SK-N-DZ (cell line): ENCODE data around the gene HEXIM2.

DNA sequence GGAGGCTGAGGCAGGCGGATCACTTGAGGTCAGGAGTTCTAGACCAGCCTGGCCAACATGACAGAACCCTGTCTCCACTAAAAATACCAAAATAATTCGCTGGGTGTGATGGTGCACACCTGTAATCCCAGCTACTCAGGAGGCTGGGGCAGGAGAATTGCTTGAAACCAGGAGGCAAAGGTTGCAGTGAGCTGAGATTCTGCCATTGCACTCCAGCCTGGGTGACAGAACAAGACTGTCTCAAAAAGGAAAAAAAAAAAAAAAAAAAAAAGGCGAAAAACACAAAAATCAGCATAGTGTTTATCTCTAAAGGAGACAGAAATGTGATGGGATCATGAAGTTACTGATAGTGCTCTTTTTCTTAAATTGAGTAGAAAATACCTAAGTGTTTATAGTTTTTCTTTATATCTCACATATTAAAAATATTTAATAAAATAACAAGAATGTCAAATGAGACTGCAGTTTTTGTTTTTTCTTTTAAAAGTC is 41.7 kb upstream of the ITGA2B start:
RAMPAGE:
- cytosol, long total RNA = no peak
- nucleus, long total RNA = no peak

DNA sequence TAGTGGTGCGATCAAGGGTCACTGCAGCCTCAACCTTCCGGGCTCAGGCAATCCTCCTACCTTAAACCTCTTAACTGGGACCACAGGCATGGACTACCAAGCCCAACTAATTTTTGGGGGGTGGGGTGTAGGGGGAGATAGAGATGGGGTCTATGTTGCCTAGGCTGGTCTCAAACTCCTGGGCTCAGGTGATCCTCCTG is 41.6 kb downstream of the GPATCH8 start:
RAMPAGE:
- cytosol, long total RNA = no peak
- nucleus, long total RNA = no peak

DNA sequence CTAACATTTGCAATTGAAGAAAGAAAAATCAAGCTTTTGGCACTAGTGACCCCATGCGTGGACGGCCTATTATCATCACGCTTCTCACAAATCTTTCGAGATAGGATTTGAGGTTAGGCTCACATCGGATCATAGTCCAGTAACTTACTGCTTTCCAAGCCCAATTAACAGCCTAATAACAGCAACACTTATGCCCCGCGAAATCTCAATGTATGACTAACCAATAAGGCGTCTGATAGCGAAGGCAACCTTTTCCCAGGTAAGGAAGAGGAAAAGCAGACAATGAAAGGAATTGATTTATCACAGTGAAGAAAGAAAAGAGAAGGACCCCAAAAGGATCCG is 674 bp downstream of the GPATCH8 start:
RAMPAGE:
- cytosol, long total RNA = no peak
- nucleus, long total RNA = no peak

DNA sequence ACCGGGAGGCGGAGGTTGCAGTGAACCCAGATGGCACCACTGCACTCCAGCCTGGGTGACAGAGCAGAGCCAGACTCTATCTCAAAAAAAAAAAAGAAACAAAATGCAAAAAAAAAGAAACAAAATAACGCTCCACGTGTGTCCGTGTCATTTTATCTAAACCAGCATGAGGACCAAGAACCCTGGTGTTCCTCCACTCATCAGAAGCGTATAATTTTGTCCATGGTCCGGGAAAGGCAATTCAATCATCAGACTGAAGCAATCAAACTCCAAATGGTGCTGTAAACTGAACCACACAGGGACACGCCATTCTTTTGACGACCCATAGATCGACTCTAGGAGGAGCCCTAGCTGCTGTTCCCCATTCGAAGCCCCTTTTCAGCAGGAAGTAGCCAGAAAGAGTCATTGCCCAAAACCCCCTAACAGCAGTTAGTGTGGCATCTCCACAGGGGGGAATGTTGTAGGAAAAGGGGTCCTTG is 8.1 kb upstream of the GPATCH8 start:
RAMPAGE:
- cytosol, long total RNA = no peak
- nucleus, long total RNA = no peak

RAMPAGE:
- cytosol, long total RNA = no peak
- nucleus, long total RNA = no peak
Observed at GRCh38 chr17:44542366-44542725, 14.9 kb upstream of the FZD2 start.

RAMPAGE:
- cytosol, long total RNA = no peak
- nucleus, long total RNA = no peak
Observed at GRCh38 chr17:44552231-44552634, 5.1 kb upstream of the FZD2 start.

DNA sequence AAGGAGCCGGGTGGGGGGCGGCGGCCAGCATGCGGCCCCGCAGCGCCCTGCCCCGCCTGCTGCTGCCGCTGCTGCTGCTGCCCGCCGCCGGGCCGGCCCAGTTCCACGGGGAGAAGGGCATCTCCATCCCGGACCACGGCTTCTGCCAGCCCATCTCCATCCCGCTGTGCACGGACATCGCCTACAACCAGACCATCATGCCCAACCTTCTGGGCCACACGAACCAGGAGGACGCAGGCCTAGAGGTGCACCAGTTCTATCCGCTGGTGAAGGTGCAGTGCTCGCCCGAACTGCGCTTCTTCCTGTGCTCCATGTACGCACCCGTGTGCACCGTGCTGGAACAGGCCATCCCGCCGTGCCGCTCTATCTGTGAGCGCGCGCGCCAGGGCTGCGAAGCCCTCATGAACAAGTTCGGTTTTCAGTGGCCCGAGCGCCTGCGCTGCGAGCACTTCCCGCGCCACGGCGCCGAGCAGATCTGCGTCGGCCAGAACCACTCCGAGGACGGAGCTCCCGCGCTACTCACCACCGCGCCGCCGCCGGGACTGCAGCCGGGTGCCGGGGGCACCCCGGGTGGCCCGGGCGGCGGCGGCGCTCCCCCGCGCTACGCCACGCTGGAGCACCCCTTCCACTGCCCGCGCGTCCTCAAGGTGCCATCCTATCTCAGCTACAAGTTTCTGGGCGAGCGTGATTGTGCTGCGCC is 526 bp downstream of the FZD2 start:
RAMPAGE:
- cytosol, long total RNA = no peak
- nucleus, long total RNA = no peak

DNA sequence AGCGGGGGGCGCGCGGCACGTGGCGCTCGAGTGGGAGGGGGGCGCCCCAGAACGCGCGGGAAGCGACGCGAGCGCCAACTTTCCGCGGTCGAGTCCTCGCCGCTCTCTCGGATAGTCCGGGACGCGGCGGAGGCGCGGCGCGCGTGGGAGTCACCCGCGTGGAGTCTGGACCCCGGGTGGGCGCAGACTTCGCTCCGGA is 153 bp upstream of the GJC1 start:
RAMPAGE:
- cytosol, long total RNA = no peak
- nucleus, long total RNA = no peak

RAMPAGE:
- cytosol, long total RNA = no peak
- nucleus, long total RNA = no peak
Observed at GRCh38 chr17:44850704-44851592, 3.3 kb downstream of the HIGD1B start.

GRCh38 chr17:44995439-44995974 is 27.4 kb upstream of the C1QL1 start:
RAMPAGE:
- cytosol, long total RNA = no peak
- nucleus, long total RNA = no peak

RAMPAGE:
- cytosol, long total RNA = no peak
- nucleus, long total RNA = no peak
Observed at GRCh38 chr17:45114755-45115305, 17.5 kb downstream of the PLCD3 start.

DNA sequence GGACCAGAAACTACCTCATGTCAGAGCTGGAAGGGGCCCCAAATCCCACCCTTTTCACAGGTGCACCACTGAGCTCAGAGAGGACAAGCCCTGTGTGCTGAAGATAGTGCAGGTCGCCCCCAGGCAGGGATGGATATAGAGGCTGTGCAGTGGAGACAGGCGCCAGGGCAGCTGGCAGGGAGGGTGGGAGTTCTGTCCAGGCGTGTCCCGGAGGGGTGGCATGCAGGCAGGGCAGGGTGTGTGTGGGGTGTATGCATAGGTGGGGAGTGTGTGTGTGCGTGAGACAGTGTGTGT is 4.9 kb downstream of the PLCD3 start:
RAMPAGE:
- cytosol, long total RNA = no peak
- nucleus, long total RNA = no peak

GRCh38 chr17:45144709-45144998 is 3.6 kb upstream of the HEXIM1 start:
RAMPAGE:
- cytosol, long total RNA = no peak
- nucleus, long total RNA = no peak

RAMPAGE:
- cytosol, long total RNA = no peak
- nucleus, long total RNA = no peak
Observed at GRCh38 chr17:45146436-45147145, 1.7 kb upstream of the HEXIM1 start.

DNA sequence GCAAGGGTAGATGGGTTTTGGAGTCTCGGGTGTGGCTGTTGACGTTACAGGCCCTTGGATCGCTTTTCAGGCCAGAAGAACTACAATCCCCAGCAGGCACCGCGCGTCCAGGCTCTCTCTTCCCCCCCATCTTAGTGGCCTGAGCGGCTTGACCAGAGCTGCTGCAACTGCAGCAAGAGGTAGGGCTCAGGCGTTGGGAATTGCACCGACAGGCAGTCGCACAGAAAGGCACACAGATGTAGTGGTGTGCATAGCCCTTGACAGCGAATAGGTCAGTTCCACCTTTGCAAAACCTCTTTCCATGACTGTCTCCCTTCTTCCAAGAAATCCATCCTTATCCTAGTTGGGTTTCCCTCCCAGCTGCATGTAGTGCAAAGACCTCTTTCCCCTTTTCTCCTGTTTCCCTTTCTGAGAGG is at the start of gene HEXIM2:
Gene HEXIM2 (plus strand): TSS at position 115 of the 416 bp plus-strand sequence.
RAMPAGE:
- cytosol, long total RNA = start-site peak on the plus strand centred at position 128 of the sequence, 38 bp wide, 40 and 63 reads in 2 replicates
- nucleus, long total RNA = no peak

RAMPAGE:
- cytosol, long total RNA = no peak
- nucleus, long total RNA = no peak
Observed at GRCh38 chr17:45246836-45247300, 15.0 kb downstream of the SPATA32 start.

DNA sequence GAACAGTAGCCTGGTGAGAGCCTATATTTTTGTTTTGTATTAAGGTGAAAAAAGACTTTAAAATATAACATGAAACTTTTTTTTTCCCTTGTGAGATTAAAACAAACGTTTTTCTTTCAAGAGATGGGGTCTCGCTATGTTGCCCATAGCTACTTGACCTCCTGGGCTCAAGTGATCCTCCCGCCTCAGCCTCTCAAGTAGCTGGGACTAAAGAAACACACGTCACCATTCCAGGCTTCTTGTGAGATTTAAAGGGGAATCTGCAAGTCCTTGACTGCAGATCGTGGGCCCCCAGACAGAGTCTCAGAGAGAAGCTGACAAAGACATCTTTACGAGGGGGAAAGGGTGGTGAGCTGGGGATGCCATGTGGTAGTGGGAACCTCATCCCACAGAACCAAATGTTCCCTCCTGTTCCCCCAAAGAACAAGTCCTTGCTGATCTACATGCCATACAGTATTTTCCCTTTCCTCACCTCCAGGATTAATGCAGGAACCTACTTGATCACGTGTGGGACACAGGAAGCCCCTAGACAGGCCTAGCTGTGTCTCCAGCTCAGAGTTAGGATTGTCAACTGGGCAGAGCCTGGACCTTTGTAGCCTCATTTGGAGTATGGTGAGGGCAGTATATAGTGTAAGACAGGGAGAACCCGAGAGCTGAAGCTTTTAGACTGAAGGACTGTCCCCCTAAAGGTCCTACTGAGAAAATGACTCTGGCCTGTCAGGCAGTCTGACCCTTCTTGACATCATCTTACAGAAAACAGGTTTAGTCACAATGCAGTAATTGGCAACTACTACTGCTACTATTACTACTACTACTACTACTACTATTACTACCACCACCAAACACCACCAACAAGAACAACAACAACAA is 4.1 kb downstream of the MAP3K14 start:
RAMPAGE:
- cytosol, long total RNA = no peak
- nucleus, long total RNA = no peak

DNA sequence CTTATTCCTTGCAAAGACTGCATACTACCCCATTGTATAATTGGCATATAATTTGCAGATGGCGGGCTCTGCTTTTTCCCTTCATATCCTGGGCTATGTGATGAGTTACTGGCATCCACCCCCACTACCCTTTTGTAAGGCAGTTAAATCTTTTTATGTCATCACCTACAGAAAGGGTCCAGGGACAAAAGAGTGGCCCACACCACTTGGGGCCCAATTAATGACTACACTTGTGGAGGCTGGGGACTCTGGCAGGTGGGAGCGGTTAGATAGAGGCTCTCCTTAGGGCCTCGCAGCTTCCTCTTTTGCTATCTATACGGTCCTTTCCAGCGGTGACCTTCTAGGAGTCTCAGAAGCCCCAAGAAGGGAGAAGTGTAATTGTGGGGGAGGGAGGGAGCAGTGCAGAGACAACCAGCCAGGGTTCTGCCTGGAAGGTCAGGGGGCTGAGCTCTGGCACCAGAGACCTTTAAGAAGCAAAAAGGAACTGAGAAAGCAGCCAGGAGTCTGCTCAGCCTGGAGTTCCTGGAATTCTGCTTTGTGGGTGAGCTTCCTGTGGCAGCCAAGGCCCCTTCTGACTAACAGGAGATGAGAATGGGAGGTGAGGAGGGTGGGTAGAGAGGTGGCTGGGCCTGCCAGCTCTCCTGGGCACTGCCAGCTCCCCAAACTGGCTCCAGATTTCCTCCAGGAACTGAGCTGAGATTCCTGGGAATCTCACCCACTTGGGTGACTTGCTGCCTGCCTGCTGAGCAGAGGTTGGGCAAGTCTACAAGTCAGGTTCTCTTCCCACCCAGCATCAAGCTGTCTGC is 16.2 kb upstream of the MAP3K14 start:
RAMPAGE:
- cytosol, long total RNA = no peak
- nucleus, long total RNA = no peak

GRCh38 chr17:45338200-45338908 is 21.5 kb upstream of the MAP3K14 start:
RAMPAGE:
- cytosol, long total RNA = no peak
- nucleus, long total RNA = no peak

RAMPAGE:
- cytosol, long total RNA = no peak
- nucleus, long total RNA = no peak
Observed at GRCh38 chr17:45461693-45462376, 28.7 kb downstream of the PLEKHM1 start.